Colic lymph node (tissue), 1 donor: ENCODE results near the gene ATG10.

DNA sequence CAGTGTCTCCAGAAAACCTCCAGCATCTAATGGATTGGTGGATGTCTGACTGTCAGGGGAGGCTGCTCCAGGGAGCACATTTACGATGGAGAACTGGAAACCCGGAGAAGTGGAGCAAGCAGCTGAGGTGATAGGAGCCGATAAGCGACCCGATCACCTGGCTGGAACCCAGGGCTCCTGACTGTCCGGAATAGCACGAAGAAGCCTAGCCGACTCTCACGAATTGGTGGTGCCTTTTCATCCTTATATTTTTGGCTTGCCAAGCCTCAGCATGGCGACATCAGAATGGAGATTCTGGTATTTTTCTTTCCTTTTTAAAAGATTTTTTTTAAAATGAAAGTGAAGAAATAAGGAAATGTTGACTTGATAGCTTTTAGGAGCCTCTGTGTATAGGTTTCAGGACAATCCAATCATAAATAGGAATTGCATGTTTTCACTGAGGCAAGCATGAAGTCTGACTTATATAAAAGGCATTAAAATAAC, 601 bp upstream of the ACOT12 start:
- PRO-cap, result no peak

- PRO-cap, result no peak
Observed at GRCh38 chr5:81422616-81423165, 28.8 kb upstream of the ACOT12 start.

GRCh38 chr5:81538104-81538602, 144.2 kb upstream of the ACOT12 start:
- PRO-cap, result unidirectional peak, plus-strand start at chr5:81538317

GRCh38 chr5:81721554-81722438, 29.1 kb downstream of the SSBP2 start:
- PRO-cap, result no peak

GRCh38 chr5:81738766-81739267, 12.1 kb downstream of the SSBP2 start:
- PRO-cap, result no peak

DNA sequence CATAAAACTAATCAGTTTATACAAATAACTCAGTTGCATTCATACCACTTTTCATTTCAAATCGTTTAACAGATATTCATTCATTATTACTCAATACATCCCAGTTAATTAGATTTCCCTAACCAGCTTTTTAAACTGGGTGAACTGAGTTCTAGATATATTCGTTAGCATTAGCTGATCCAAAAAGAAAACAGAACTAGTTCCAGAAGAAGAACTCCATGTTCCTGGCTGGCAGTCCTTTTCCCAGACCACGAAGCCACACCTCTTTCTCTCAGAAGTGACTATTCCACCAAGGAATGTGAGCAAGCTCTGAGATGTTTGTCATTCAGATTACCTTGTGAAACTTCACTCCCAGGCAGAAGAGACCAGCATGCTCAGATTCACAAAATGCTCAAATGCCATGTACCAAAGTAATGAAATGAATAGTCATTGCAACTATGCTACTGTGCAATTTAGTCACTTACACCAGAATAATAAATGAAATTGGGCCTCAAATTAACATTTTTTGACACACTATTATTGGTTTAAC, 4.4 kb upstream of the SSBP2 start:
- PRO-cap, result no peak

GRCh38 chr5:81971597-81972758, at the start of gene ATG10:
ATG10 (plus strand) TSS chr5:81972023.
- PRO-cap, result bidirectional peak, plus-strand start at chr5:81972025, minus-strand start at chr5:81971939; bidirectional peak, plus-strand start at chr5:81972471, minus-strand start at chr5:81972201; unidirectional peak, minus-strand start at chr5:81972593

DNA sequence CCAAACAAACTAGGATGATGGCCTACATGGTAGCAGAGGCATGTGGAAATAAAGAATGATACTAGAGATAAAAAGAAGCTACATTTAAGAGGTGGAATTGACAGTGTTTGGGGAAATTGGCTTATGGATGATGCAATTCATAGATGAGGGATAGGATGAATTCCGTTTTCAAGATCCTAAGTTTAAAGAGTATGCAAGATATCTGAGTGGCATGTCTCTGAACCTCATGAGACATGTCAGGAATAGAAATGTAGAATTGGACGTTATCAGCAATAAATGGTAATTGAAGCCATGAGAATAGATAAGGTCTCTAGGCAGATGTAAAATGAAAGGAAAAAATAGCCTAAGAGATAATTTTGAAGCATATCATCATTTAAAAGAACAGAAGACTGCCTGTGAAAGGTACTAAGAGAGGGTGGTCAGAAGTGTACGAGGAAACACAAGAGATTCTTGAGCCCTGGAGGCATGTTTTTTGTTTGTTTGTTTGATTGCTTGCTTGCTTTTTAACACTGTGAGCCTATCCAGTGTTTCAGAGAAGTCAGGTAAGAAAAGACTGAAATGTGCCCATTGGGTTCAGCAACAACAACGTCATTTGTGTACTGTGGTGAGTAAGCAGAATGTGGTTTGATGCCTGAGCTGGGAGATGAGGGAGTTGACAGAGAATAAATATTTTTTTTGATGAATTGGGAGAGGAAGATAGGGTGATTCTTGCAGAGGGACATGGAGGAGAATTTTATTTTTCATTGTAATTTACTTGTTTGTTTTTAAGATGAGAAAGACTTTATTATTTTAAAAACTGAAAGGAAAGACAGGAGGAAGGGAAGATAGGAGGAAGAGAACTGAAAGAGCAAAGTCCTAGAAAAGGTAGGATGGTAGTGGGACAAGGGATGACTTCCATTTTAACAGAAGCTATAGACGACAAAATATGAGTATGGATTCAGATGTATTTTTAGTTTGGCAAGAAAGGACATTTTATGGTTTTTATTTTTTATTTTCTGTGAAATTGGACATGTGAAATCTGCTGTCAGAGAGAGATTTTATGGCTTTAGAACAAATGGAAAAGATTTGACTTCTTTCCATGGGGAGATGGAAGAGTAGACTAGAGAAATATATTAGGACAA, 73.2 kb downstream of the RPS23 start:
- PRO-cap, result no peak

DNA sequence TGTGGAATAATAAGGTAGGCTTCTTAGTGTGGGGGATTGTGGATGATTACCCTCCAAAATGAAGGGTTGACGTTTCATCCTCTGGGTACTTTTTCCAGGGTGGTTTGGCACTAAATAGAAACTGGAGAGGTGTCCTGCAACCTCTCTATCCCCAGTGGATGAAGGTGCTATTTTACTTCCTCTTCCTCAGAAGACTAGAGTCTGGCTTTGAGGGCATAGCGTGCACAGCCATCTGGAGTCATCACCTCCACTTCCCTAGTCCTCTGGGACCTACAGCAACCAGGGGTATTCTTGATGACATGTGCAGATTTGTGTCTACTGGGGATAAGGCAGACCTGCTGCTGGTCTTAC, 260.9 kb upstream of the RPS23 start:
- PRO-cap, result no peak

DNA sequence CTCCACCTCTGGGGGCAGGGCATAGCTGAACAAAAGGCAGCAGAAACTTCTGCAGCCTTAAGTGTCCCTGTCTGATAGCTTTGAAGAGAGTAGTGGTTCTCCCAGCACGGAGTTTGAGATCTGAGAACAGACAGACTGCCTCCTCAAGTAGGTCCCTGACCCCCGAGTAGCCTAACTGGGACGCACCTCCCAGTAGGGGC, 132.7 kb downstream of the TMEM167A start:
- PRO-cap, result unidirectional peak, plus-strand start at position 60 of the sequence

GRCh38 chr5:83969148-83969661, 248.6 kb upstream of the HAPLN1 start:
- PRO-cap, result no peak

DNA sequence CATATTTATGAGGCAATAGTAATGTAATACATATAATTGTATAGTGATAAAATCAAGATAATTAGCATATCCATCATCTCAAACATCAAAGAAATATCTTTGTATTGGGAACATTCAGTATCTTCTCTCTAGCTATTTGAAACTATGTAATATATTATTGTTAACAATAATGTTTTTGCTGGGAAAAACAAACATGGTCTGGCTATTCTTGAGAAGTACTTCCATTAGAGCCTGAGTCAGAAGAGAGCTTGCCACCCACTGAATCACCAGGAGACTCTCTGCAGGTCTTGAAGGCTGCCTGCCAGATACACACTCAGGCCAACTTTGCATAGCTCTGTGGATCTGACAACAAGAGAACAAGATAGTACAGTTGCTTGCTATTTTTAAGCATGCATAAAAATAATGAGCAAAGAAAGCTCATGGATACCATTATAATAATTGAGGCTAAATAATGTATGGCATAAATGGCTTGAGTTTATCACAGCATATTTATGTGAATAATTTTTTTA, 501.2 kb upstream of the EDIL3 start:
- PRO-cap, result no peak

- PRO-cap, result no peak
Observed at GRCh38 chr5:86568795-86569070, 49.0 kb upstream of the COX7C start.

- PRO-cap, result no peak
Observed at GRCh38 chr5:87312674-87313431, 45.2 kb downstream of the RASA1 start.

DNA sequence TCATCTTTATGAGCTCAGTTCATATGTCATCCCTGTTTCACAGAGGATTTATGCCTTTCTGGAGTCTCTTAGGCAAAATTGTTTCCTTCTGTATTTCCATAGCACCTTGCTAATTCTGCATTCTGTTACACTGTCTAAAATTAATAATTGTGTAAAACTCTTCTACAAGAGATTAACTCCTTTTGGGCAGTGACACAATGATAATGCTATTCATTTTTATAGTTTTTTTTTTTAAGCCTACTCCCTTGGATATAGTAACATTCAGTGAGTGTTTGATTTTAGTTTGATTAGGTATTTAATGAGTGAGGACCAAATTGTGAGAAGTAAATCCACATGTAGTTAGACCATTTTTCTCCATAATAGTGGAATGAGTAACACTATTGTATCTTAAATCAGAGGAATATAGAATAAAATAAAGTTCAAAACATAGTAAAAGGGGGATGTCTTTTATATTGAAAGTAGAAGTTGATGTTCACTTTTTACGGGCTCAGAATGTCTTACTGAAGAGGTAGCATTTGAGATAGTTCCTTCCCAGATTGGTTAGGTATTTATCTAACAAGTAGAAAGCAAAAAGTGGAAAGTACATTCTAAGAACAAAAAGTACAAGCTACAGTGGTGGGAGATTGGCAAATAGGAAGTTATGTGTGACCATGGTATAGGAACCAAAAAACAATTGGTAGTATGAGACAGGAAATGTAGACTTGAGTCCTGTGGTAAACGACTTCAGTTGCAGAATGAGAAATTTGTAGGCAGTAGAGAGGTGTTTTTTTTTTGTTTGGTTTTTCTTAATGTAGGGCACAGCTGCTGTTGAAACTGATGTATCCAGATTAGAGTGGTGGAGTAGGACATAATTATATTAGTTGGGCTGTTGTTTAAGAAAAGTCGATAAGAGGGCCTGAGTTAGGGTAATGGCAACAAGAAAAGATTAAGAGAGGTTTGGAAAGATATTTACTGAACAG, 72.3 kb downstream of the CCNH start:
- PRO-cap, result bidirectional peak, plus-strand start at position 704 of the sequence, minus-strand start at position 494 of the sequence

- PRO-cap, result bidirectional peak, plus-strand start at chr5:87411889, minus-strand start at chr5:87412007
Observed at GRCh38 chr5:87411755-87412255, 925 bp downstream of the CCNH start.

DNA sequence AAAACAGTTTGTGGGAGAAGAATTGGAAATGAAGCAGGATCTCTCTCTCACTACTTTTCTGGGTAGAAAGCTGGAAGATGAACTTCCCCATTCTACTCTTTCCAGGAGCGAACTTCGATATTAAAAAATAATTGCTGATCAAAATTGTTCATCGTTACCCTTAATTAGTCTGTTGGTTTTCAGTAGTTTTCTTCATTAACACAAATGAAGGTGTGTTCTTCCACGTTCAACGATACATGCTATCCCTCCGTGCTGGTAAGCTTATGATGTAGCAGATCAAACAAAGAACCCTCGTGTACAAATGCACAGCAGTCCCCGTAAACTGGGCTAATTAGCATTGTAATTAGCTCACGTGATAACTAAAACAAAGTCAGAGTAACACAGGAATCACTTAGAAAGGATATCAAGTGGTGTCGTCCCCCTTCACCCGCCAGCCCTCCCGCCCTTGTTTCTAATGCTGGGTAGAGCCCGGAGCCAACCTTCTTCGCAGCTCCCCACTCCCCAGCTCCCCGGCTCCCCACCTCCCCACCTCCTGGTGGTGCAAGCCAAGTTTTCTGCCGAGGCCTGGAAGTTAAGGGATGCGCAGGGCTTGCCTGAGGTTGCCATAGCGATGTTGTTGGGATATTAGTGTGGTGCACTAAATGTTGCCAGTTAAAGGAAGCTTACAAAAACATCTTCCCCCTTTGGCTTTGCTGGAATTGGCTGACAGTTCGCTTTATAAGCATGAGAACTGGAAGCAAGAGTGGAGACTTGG, 357.8 kb upstream of the CCNH start:
- PRO-cap, result no peak

DNA sequence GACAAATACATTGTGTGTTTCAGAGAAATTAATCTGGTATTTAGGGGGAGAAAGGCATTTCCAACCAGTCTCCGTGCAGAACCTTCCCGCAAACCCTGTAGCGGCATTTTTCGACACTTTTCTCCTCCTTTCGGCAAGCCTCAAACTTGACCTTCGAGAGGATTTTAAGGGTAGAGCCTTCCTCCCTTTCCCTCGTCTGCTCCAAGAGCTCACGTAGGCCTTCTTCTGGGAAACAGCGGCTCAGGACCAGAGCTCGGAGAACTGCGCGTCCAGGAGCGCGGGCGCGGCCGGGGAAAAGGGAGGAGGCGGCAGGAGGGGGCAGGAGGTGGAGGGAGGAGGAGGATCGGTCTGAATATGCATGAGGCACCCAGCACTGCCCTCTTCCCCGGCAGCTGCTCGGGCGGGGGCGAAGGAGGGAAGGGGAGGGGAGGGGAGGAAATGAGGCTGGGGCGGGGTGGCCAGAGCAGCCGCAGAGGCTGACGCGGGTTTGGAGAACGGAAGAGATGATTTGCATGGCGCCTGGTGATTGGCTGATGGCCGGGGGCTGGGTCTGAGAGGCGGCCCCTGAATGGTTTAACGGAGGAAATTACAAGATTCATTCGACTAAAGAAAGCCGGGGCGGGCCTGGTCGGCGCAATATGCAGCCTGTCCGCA, 127.5 kb downstream of the TMEM161B start:
- PRO-cap, result no peak

GRCh38 chr5:88503083-88503396, 234.4 kb upstream of the TMEM161B start:
- PRO-cap, result unidirectional peak, plus-strand start at chr5:88503221

GRCh38 chr5:88732139-88732622, 150.8 kb downstream of the MEF2C start:
- PRO-cap, result no peak